ENCODE measurements around a stretch of chr16.

DNA sequence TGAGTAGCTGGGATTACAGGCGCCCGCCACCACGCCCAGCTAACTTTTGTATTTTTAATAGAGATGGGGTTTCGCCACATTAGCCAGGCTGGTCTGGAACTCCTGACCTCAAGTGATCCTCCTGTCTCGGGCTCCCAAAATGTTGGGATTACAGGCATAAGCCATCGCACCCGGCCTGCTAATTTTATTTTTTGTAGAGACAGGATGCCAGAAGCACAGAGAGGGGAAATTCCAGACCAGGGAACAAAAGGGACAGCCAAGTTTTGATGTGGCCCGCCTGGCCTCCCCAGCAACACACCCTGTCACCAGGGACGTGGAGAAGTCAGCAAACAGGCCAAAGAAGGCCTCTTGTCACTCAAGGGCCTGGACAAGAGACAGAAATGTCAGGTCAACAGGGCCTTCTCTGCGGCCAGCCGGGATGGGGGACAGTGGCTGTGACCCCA lies 8.9 kb upstream of the TVP23A start:
- RRBS = no CpG with 5 or more reads among the region's 11 CpGs

GRCh38 chr16:10846537-10847177 lies 28.1 kb upstream of the TVP23A start:
- RRBS = no CpG with 5 or more reads among the region's 9 CpGs

- RRBS = no CpG with 5 or more reads among the region's 11 CpGs
Observed at GRCh38 chr16:10888487-10889083, 11.6 kb downstream of the CIITA start.

DNA sequence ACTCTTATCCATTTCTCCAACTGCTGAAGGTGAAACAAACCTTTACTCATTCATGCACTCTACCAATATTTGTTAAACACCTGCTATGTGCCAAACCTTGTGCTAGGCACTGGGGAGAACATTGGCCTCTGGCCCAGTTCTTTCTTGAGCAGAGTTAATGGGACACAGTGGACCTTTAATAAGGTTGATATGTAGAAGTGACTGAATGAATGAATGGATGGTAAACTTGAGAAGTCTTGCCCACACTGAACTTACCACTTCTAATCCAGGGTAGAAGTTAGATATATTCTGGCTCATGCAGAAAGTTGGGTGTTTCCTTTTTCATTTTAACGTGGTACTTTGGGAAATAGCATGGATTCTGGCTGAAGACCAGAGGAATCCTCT lies 914 bp upstream of the CLEC16A start:
- RRBS = no CpG with 5 or more reads among the region's 1 CpG

GRCh38 chr16:11067689-11068362 lies 123.5 kb downstream of the CLEC16A start:
- RRBS = no CpG with 5 or more reads among the region's 9 CpGs

DNA sequence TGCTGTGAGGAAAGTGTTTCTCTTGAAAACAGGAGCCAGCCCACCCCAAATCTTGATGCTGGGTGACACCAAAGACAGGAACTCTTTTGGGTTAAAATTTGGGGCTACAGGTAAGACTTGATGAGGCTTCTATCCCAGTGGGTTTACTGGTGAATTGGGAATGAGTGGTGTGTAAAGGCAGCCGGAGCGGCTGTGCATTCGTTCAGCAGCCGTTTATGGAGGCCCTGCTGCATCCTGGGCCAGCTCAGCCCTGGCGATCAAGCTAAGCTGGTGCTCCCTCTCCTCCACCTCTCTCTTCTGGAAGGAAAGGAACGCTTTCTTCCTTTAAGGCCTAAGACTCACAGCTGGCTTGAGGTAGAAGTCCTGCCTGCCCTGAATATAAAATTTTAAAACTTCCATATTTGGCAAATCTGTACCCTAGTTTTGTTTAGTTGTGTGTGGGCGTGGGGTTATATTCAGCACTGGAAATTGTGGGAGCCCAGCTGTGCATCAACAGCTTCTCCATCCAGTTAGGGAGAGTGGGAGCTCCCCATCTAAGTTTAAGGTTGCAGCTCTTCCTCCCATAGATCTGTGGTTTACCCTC lies 138.1 kb downstream of the CLEC16A start:
- RRBS = no CpG with 5 or more reads among the region's 7 CpGs

- RRBS = no CpG with 5 or more reads among the region's 10 CpGs
Observed at GRCh38 chr16:11136553-11137152, 119.4 kb downstream of the SOCS1 start.

DNA sequence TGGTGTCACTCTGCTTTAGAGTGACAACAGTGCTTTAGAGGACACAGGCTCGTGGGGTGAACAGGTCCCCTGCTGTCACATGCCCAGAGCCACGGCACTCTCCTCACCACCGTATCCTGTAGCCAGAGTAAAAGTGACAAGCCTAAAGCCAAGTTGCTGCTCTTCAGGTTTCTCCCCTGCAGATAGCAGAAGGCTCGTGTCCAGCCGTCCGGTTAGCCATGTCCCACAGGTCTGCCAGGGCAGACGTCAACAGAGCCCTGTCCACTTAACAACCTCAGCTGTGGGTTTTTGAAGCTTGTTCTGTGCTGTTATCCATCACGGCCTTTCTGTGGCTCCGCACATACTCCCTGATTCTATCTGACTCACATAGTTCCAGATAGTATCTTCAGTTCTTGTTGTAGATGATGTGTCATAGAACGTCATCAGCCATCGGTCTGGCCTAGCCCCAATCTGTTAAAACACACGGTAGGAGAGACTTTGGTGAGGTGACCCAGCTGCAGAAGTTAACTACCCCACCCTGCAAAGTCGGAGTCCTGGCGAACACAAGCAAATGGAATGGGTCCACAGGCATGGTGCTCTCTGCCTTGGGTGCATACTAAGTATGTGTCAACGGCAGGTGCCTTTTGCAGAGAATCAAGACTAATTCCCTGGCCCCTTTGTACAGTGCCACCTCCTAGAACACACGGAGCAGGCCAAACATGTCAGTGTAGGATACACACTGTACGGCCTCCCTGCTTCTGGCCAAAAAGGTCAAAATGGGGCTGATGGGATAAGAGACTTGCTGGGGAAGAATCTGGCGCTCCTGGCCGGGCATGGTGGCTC lies 100.5 kb downstream of the SOCS1 start:
- RRBS = no CpG with 5 or more reads among the region's 19 CpGs

GRCh38 chr16:11198532-11199279 lies 57.3 kb downstream of the SOCS1 start:
- RRBS = 18% methylated on average over 3 of the region's 12 CpGs

GRCh38 chr16:11234623-11235213 lies 21.3 kb downstream of the SOCS1 start:
- RRBS = no CpG with 5 or more reads among the region's 9 CpGs

GRCh38 chr16:11249127-11249732 lies 6.8 kb downstream of the SOCS1 start:
- RRBS = 93% methylated on average over 5 of the region's 42 CpGs

DNA sequence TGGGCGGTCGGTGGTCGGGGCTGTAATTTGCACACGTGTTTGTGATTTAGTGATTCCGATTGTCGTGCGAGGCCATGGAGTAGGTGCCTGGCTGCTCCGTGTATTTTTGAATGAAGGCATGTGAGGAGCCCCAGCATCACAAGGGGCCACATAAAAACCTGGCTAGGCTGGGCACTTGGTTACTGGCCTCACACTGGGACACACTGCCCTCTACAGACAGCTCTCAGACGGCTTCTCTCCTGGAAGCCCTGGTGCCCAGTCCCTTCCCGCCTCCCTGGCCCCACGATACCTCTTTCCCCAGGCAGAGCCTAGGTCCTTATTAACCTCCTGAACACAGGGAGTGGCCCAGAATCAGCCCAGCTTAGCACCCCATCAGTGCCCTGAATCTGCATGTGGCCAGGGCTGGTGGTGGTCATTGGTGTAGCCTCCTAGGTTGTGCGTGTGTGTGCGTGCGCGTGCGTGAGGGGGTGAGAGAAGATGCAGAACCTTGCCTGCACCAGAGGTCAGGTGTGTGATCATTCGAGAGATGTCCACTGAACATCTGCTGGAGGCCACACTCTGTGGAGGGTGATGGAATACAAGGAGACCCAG lies 1.3 kb upstream of the SOCS1 start:
- RRBS = no CpG with 5 or more reads among the region's 17 CpGs

DNA sequence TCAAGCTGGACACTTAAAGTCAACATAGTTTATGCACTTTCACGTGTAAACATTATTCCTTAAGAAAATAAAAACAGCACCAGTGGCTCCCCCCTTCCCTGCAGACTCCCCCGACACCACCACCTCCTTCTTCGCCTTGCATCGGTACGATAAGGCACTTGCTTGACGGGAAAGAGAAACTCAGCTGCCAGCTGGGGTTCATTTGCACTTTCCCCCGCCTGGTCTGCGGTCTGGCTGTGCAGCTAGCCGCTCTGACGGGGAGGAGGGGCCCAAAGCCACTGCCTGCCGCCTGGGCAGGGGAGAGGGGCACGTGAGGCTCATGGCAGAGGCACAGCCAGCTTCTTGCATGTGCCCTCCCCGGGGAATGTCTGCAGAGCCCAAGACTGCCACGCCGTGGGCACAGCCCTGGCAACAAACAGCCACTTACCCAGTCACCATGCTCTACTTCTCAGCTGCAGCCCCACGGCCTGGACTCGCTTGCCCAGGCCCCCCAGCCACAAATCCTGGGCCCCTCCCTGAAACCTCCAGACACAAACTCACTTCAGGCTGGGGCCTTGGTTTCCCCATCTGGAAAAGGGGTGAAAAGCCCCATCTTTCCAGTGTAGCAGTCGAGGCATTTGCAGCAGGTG lies 16.5 kb upstream of the PRM1 start:
- RRBS = no CpG with 5 or more reads among the region's 18 CpGs

DNA sequence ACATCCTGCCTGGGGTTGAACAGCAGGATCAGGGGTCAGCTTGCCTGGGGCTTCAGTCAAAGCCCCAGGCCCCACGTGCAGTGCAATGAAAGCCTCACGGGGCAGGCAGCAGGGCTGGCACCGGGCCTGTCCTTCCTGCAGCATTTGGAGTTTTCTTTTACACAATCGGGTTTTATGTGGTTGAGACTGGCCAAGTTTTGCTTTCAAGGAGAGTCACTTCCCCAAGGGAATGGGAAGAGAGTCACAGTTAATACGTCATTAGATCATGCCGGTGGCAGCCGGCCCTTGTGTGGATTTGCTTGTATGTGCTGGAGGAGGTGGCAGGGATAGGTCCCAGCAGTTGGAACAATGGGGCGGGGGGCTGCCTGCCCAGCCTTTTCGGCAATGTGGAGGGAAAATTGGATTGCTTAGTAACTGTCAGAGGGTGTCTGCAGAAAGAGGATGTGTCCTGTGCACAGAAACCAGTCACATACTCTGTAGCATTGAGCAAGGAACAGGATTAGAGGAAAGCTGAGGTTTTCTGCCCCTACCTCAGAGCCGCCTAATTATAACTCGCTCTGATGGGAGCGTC lies 4.5 kb downstream of the RMI2 start:
- RRBS = no CpG with 5 or more reads among the region's 12 CpGs

DNA sequence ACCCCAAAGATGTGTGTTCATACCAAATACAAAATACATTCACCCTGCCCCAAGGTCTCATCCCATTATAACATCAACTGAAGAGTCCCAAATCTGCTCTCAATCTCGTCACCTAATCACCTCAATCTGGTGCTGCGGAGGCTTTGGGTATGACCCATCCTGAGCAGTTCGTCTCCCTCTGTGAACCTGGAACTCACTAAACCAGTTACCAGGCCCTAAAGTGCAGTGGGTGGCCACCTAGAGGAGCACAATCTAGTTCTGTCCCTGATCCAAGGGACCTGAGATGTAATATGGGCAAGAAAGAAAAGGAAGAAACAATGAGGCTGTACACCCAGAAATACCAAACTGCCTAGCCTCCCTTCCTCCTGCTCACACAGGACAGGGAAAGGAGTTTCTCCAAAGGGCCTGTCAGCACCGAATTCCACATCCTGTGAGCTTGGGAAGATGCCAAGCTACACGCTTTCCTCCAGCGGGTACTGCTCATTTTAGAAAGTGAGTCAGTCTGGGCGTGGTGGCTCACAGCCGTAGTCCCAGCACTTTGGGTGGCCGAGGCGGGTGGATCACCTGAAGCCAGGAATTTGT lies 12.4 kb downstream of the RMI2 start:
- RRBS = no CpG with 5 or more reads among the region's 10 CpGs

DNA sequence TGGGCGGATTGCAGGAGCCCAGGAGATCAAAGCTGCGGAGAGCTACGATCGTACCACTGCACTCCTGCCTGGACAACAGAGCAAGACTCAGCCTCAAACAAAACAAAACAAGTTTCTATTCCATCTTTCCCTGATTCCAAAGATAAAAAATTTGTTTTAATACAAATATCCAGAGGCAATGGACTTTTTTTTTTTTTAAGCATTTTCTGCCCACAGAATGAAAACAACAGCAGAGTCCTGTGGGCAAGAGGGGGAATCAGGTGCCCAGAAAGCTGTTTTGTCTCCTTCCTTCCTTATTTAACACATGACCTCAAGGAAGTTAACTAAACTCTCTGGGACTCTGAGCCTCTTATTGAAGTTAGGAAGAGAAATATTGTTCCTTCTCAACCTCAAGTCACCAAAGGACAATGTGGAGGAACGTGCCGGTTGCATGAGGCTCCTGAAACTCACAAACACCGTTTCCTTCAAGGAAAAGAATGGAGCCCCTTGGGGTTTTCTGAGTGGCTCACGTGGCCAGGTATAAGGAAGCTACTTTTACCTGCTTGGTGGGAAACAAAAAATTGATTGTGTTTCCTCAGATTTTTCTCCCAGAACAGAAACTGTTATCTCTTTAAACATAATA lies 24.8 kb upstream of the ENSG00000188897 start:
- RRBS = no CpG with 5 or more reads among the region's 8 CpGs

DNA sequence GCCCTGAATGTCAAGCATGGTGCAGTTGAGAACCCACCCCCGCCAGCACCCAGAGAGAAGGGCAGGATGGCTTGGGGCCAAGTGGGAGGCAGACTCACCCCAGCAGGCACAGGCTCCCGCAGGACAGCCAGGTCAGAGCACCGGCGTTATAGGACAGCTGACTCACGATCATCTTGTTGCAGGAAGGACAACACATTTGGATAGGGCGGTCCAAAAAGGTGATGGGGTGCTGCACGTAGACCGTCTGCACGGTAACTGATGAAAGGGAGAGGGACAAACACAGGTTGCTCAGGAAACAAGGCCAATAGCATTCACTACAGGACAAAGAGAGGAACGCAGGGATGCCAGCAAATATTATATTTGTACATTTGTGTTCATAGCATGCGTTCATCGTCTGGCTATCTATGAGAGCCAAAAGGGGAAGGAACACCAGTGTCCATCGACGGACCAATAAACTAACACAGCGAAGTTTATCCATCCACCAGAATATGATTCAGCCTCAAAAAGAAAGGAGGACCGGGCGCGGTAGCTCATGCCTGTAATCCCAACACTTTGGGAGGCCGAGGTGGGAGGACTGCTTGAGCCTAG lies 26.5 kb upstream of the ENSG00000188897 start:
- RRBS = no CpG with 5 or more reads among the region's 19 CpGs

DNA sequence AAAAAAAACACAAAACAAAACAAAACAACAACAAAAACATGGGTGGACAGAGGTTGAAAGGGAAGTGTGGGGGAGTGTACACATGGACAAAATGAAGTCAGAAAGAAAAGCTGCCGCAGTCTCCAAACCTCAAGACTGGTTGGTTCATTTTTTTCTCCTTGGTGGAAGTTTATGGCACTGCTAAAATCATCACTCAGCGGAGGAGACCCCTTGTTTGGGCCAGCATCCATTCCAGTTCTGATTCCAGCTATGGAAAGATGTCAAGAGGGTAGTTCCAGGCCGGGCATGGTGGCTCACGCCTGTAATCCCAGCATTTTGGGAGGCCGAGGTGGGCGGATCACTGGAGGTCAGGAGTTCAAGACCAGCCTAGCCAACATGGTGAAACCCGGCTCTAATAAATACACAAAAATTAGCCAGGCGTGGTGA lies 19.3 kb downstream of the LITAF start:
- RRBS = no CpG with 5 or more reads among the region's 8 CpGs

- RRBS = no CpG with 5 or more reads among the region's 15 CpGs
Observed at GRCh38 chr16:11576567-11577511, 9.9 kb downstream of the LITAF start.

DNA sequence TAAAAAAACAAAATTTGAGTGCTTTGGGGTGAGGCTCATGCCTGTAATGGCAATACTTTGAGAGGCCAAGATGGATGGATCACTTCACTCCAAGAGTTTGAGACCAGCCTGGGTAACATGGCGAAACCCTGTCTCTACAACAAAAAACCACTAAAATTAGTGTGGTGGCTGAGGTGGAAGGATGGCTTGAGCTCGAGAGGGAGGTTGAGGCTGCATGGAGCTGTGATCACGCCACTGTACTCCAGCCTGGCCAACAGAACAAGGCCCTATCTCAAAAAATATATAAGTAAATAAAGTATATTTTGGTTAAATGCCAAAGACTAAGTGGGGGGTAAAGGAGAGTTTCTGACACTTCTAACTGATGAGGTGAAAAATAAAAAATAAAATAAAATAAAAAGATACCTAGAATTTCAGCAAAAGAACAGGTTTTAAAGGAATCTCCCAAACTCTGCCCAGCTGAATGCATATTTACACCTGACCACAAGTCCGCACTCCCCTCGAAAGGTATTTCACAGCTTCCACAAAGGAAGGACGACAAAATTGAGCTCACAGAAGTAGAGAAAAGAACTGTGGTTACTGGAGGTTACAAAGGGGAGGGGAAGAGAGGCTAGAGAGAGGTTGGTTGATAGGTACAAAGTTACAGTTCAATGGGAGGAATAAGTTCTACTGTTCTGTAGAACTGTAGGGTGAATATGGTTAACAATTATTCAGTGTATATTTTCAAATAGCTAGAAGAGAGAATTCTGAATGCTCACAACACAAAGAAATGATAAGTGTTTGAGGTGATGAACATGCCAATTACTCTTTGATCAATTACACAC lies 5.2 kb downstream of the LITAF start:
- RRBS = no CpG with 5 or more reads among the region's 6 CpGs